Breast (tissue), 4 donors: ENCODE measurements around a stretch of chr12.

GRCh38 chr12:132939557-132939903, 16.6 kb downstream of the ZNF605 start:
- PRO-cap, 3 experiments: no peak in any of the 3 experiments
- RRBS: no CpG with 5 or more reads among the region's 16 CpGs

DNA sequence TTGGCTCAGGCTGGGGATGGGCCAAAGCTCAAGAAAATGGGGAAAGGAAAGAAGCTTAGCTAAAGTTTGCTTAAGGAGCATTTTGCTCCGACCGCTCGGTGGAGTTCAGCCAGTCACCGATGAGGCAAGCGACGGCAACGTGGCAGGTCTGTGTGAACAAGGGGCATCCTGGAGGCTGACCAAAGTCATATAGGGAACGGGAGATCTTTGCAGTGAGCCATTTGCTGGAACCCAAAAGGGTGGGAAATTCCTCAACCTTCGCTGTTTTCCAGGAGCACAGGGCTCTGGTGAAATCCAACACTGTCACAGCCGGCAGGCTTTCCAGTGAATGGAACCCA, 792 bp downstream of the ZNF605 start:
- PRO-cap, 3 experiments: no peak in any of the 3 experiments
- RRBS: no CpG with 5 or more reads among the region's 10 CpGs